ENCODE measurements around a stretch of chr12.

DNA sequence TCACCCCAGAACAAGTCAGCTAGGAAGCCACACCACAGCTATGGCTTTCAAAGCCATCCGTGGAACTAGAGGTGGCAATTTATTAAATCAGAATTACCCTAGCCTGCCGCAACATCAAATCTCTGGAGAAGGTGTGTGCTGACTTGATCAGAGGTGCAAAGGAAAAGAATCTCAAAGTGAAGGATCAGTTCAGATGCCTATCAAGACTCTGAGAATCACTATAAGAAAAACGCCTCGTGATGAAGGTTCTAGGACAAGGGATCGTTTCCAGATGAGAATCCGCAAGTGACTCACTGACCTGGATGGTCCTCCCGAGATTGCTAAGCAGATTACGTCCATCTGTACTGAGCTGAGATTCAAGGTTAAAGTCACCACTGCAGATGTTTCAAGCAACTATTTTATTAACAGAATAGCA, 18.1 kb downstream of the PXN start:
- RRBS: no CpG with 5 or more reads among the region's 8 CpGs

GRCh38 chr12:120249527-120250656, 15.6 kb downstream of the PXN start:
- RRBS: no CpG with 5 or more reads among the region's 10 CpGs

GRCh38 chr12:120290525-120291001, 11.6 kb upstream of the SIRT4 start:
- RRBS: no CpG with 5 or more reads among the region's 12 CpGs

DNA sequence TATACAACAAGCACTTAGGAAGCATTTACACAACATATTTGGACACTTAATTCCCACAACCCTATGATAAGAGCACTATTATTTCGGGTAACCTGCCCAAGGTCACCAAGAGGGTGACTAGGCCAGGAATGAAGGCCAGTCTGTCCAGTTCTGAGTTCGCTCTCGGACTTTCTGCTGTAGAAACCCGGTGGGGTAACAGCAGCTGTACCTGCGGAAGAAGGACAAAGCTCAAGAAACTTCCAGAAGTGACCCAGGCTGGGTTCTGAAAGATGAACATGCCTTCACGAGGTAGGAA, 10.8 kb downstream of the PLA2G1B start:
- RRBS: no CpG with 5 or more reads among the region's 6 CpGs

GRCh38 chr12:120324817-120325232, 2.8 kb downstream of the PLA2G1B start:
- RRBS: no CpG with 5 or more reads among the region's 5 CpGs

DNA sequence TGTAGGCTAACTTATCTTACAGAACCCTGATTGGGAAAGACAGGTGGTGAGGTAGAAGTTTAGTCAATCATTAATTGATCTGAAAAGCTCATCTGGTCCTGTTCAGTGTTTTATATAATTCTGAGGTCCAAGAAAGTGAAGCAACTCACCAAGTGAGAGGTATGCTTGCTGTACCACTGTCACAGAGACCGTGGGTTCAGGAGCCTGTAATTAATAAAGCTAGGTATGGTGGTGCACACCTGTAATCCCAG, 7.2 kb downstream of the GATC start:
- RRBS: no CpG with 5 or more reads among the region's 1 CpG

- RRBS: no CpG with 5 or more reads among the region's 11 CpGs
Measured at GRCh38 chr12:120546295-120546838, 12.2 kb downstream of the RNF10 start.

- RRBS: no CpG with 5 or more reads among the region's 8 CpGs
Measured at GRCh38 chr12:120566566-120567061, 14.6 kb downstream of the POP5 start.

GRCh38 chr12:120590991-120591353, 9.8 kb upstream of the POP5 start:
- RRBS: no CpG with 5 or more reads among the region's 4 CpGs

DNA sequence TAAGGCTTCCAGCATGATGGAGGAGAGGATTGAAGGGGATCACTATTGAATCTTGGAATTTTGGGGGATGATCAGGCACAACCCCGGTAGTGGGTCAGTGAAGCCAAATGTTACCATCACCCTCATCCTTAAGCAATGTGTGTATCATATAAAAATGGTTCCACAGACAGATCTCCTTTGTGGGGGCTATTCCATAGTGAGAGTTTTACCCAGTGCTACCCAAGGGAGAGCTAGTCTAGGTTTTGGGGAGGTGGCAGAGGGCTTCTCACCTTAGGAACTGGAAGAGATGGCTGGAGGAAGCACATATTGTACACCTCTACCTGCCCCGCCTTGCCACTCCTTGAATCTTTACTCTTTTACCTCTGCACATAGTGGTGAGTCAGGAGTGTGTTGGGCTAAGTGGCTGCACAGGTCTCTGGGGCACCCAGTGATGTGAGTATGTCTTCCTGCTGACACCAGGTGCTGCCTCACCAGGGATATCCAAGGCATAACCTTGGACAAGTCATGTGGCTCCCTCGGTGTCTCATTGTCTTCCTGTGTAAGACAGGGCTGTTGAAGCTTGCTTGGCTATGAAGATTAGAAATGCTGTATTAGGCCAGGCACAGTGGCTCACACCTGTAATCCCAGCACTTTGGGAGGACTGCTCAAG, 19.9 kb upstream of the CABP1 start:
- RRBS: no CpG with 5 or more reads among the region's 3 CpGs

DNA sequence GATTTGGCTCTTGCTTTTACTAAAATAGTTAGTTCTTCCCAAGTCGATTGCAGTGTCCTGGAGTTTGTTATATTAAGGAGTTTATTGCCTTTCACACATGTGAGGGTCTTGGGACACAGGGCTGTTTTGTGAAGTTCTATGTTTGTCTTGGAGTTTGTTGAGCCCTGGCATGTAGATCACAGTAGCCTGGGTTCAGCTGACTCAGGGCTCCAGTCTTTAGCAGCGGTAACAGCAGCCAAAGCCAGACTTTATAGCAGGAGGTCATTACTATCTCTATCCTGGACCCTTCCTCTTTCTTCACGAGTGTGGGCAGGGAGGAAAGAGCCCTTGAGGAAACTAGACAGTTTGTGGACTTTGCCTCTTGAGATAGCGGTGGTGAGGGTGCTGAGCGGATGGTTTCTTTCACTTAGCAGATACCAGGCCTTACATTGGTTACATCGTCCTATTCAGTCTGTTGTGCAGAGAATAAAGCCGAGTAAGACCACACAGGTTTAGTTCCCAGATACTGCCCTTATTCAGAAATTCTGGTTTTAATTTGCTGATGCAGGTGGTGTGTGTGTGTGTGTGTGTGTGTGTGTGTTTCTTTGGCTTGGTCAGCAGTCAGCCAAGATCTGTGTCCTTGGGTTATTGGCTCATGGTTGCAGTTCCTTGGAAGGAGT, 1.8 kb downstream of the MLEC start:
- RRBS: no CpG with 5 or more reads among the region's 7 CpGs

DNA sequence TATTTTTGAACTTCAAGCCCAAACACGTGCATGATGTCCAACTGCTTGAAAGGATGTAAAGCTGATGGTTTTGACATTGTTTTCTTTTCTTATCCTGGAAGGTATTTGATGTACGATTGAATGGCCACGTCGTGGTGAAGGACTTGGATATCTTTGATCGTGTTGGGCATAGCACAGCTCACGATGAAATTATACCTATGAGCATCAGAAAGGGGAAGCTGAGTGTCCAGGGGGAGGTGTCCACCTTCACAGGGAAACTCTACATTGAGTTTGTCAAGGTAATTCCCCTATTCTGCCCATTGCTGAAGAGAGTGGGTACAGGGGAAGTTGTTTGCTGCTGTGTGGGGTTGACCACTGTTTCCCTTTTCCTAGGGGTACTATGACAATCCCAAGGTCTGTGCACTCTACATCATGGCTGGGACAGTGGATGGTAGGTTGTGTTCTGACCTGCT, 7.8 kb downstream of the MLEC start:
- RRBS: no CpG with 5 or more reads among the region's 6 CpGs

- RRBS: 100% methylated on average over 1 of the region's 16 CpGs
Measured at GRCh38 chr12:120702864-120704168, 6.9 kb upstream of the UNC119B start.

GRCh38 chr12:120719103-120719523, 6.5 kb upstream of the ACADS start:
- RRBS: no CpG with 5 or more reads among the region's 2 CpGs

- RRBS: no CpG with 5 or more reads among the region's 12 CpGs
Measured at GRCh38 chr12:120845278-120845915, 58.8 kb downstream of the SPPL3 start.

DNA sequence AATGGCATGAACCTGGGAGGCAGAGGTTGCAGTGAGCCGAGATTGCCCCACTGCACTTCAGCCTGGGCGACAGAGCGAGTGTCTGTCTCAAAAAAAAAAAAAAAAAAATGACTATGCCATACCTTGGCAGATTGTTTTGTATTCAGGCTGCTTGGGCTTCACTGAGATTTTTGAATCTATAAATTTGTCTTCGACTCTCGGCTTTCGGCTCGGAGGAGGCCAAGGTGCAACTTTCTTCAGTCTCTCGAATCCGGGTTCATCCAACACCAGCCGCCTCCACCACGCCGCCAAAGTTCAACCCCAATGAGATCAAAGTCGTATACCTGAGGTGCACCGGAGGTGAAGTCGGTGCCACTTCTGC, 12.3 kb upstream of the SPPL3 start:
- RRBS: no CpG with 5 or more reads among the region's 15 CpGs

- RRBS: no CpG with 5 or more reads among the region's 13 CpGs
Measured at GRCh38 chr12:120925607-120926331, 21.6 kb upstream of the SPPL3 start.

- RRBS: no CpG with 5 or more reads among the region's 2 CpGs
Measured at GRCh38 chr12:120936210-120936596, 32.0 kb upstream of the SPPL3 start.

GRCh38 chr12:121276975-121277442, 19.5 kb downstream of the CAMKK2 start:
- RRBS: no CpG with 5 or more reads among the region's 13 CpGs

DNA sequence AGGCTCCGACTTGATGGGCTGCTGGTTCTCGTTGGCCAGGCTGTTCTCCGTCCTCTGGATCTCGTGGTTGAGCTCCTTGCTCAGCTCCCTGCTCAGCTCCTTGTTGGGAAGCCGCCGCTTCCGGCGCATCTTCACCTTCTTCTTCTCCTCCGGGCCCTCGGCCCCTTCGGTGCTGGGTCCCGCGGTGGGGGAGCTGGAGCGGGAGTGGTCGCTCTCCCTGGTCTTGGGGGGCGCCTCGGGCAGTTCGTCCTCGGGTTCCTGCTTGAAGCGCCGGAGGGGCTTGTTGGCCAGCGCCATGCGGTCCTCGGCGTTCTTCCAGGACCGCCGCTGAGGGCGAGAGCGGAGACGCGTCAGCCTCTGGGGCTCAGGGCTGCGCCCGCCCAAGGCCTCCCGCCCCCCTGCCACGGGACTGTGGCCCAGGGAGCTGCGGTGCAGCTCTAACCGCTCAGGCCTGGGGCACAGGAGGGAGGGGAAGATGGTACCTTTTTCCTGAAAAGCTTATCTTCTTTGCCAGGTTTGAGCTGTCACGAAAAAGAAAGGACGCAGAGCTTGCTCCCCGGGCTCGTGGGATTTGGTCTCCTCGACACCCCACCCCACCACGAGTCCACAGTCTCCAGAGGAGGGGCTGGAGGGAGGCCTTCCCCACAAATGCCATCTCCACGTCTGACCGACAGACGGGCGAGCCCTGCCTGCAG, 42.7 kb downstream of the RNF34 start:
- RRBS: no CpG with 5 or more reads among the region's 47 CpGs